Smooth muscle cell (in vitro differentiated cells): ENCODE results near the gene RASA1.

DNA sequence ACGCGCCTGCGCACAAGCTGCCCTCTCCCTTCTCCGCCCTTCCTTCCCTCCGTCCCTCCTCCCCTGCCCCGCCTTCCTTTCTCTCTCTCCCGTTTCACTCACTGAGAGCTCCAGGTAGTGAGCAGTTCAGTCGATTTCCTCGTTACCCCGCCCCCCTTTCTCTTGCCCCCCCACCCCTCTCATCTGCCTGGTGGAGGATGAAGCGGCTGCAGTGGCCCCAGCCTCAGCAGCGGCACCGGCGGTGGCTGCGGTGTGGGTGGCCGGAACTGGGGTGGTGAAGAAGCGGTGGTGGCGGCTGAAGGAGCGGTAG lies at the start of gene RASA1:
RASA1 (plus strand) TSS at position 97 of the 310 bp plus-strand sequence.
- RAMPAGE, long total RNA, result start-site peak on the plus strand centred at position 219 of the sequence, 119 bp wide, 18 and 19 reads in 2 replicates

DNA sequence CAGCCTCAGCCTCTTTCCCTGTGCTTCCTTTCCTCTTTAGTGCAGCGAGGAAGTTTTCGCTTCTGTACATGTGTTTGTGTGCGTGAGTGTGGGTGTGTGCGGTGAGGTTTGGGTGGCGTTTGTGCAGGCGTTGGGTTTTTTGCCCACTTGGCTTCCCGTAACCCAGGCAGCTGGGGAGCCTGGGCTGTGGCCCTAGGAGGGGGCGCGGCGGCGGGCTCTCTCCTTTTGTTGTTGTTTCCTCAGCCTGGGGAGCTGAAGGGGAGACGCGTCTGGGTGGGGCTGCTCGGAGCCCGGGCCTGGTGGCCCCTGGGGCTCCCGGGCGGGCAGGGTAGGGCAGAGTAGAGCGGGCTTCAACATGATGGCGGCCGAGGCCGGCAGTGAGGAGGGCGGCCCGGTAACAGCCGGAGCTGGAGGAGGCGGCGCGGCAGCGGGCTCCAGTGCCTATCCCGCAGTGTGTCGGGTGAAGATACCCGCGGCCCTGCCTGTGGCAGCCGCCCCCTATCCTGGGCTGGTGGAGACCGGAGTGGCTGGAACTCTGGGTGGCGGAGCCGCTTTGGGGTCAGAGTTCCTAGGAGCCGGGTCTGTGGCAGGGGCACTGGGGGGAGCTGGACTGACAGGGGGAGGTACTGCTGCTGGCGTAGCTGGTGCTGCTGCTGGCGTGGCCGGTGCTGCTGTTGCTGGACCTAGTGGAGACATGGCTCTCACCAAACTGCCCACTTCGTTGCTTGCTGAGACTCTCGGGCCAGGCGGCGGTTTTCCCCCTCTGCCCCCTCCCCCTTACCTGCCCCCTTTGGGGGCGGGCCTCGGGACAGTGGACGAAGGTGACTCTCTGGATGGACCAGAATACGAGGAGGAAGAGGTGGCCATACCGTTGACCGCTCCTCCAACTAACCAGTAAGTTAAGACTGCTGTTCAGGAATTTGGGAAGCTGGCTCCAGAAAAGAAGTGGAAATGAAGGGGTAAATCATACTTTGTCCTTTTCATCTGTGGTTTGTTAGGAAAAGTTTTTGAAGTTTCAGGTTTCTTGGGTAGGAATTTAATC lies 735 bp downstream of the RASA1 start:
- RAMPAGE, long total RNA, result start-site peak on the plus strand centred at position 729 of the sequence, 279 bp wide, 58 and 53 reads in 2 replicates

- RAMPAGE, long total RNA, result no peak
Observed at GRCh38 chr5:87400879-87401371, 11.8 kb downstream of the CCNH start.

GRCh38 chr5:87770391-87771144 lies 357.8 kb upstream of the CCNH start:
- RAMPAGE, long total RNA, result no peak

DNA sequence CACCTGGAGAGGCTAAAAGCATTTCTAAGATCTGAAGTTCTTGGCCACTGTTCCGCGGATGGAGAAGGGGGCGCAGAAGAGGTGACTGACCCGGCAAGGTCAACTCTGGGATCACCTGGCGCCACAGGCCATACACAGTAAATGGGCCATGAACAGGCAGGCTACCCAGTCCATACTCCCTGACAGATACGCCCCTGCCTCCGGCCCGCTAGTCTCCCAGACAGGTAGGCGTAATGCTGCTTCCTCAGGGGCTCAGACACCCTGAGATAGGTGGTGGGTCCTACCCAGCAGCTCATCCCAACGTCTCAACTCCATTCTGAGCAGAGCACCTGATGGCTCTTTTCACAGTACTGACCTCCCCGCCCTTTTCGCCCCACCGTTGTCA lies 342 bp downstream of the TMEM161B start:
- RAMPAGE, long total RNA, result no peak

- RAMPAGE, long total RNA, result no peak
Observed at GRCh38 chr5:88732139-88732622, 150.8 kb downstream of the MEF2C start.

DNA sequence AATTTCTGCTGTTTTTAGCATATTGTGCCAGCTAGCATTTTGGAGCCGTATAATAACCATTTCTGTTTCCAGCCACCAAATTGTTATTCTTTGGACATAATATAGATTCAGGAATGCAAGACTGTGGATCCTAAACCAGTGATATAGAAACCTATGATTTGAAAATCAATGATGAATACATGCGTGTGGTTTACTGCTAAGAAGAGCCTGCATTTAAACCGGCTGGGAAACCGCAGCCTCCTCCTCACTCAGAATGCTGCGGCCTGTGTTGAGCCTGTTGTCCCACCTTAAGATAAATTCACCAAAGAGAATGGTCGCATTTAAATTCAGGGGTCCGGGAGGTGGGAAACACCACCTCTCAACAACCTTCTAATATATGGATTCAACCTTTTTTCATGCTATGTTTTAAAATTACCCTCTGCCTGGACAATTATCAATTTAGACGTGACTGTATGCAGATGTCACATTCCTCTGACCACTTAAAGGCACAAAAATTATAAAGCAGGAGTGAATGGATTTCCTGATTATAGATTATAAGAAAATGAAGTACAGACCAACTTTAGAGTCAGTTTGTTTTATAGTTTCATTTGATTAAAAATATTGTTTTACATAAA lies 147.9 kb downstream of the MEF2C start:
- RAMPAGE, long total RNA, result no peak

- RAMPAGE, long total RNA, result no peak
Observed at GRCh38 chr5:88825261-88825549, 57.8 kb downstream of the MEF2C start.

DNA sequence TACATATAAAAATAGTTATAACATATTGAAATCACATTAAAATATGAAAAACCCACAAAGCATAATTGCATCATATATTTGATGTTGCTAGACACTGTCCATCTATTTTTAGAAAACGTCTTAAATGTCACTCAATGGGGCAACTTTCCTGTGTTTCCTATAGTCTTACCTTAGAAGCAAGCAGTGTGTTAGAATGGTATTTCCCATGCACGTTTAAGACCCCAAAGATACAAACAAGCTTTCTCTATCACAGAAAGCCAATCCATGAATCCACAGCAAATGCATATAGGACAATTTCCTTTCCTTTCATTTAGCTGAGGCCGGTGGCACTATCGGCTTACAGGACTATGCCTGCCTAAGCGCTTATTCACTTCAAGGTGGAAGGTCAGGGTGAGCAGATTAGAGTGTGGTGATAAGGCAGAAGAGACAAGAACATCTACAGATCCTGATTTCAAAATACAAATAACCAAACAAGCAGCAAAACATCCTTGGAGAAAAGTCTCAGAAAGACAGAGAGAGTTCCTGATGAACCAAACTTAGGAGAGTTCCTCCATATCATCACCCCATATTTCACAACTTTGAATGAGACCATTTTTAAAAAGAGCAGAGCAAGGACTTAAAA lies 57.3 kb downstream of the MEF2C start:
- RAMPAGE, long total RNA, result no peak

DNA sequence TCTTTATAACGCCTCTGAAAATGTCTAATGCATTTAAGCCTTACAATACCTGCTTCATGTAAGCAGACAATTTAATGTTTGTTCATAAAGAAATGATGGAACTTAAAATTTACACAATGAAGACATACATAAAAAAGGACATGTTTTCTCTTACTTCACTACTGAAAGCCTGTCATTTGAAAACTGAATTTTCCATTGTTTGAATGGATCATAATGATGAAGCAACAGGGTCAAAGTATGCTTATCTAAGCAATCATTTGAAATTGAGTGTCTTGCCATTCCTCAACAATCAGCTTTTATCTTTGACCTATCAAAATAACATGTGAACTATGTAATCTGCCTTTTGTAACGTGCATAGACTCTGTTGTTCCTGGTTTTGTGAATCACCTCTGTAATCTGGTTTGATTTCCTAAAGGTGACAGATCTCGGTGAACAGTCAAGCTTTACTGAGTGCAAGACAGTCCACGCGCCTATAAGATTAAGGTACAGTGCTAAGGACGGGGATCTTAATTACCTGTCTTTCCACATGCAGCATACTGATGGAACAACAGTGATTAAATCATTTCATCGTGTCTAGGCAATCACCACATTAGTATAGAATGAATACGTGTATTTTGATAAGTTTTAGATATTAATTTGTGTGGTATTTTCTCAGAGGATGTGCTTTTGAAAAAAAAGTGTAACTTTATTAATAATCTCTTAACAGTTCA lies 3.2 kb downstream of the MEF2C start:
- RAMPAGE, long total RNA, result no peak

- RAMPAGE, long total RNA, result no peak
Observed at GRCh38 chr5:88886696-88887246, 3.8 kb upstream of the MEF2C start.

DNA sequence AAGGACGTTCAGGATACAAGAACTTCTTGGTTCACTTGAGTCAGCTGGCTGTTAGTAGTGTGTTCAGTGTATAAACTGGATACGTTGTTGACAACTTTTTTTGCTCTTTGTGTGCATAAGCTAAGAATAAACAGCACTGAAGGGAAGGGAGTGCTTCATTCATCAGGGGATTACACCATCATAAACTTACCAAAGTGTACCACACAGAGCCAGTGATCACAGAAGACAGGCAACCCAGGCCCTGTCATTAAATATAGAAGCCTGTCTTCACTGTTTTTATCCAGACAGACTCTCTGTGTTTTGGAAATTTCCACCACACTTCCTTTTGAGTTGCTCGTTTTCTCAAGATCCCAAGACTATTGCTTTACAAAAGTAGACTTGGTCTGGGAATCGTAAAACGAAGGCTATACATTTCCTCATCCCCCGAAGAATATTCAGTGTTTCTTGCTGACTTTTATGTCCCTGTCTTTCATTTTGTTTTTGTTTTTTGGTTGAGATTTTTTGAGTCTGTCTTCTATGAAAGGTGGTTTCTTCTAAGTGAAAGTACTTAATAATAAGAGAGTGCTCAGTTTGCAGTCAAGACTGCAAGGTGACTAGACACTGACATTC lies 55.6 kb upstream of the MEF2C start:
- RAMPAGE, long total RNA, result no peak

- RAMPAGE, long total RNA, result no peak
Observed at GRCh38 chr5:90524854-90525431, 4.4 kb downstream of the LYSMD3 start.

DNA sequence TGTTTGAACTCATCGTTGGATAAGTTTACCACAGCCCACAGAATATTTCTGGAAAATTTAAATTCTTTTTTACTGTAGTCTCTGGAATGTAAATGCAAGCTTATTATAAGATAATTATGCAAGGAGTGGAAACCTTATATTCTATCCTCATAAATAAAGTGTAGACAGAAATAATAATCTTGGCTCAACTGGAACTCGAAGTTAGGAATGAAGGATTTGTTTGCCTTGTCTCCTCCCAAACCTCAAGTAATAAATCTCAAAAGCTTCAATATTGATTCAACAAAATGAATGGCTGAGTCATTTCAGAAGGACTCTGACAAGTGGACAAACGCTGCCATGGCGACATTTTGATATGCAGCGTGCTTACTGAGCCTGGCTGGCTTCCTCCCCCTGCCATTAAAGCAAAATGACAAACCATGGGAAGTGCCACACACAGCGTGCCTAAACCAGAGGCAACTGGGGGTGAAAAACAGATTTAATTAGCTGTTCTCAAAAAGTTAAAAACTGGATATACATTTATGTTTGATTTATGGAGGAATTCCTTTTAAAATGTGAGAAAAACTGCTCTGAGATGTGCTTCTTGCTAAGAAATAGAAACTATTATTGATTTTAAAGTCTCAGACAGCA lies 10.5 kb upstream of the ADGRV1 start:
- RAMPAGE, long total RNA, result no peak

DNA sequence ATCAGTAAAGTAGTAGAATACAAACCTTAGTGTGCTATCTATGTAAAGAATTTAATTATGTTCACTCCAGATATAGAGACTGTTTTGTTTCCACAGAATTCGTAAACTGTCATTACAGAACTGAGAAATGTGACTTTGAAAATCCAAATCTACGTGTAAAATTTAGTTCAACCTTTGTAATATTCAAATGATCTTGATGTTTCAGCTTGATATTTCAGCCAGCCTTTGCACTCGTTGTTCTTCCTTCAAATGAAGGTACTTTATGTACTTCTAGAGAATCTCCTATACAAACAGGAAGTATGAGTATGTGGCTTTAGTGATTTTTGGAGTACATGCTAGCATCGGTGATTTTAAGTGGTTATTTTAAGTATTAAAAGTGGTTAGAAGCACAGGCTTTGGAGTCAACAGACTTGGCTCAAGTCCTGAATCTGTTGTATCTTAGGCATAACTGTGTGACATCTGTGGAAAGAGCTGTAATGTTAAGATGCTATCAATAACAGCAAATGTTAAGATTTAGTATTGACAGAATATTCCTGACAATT lies 397.9 kb downstream of the ADGRV1 start:
- RAMPAGE, long total RNA, result no peak

- RAMPAGE, long total RNA, result no peak
Observed at GRCh38 chr5:91120343-91120621, 262.8 kb downstream of the ARRDC3 start.

DNA sequence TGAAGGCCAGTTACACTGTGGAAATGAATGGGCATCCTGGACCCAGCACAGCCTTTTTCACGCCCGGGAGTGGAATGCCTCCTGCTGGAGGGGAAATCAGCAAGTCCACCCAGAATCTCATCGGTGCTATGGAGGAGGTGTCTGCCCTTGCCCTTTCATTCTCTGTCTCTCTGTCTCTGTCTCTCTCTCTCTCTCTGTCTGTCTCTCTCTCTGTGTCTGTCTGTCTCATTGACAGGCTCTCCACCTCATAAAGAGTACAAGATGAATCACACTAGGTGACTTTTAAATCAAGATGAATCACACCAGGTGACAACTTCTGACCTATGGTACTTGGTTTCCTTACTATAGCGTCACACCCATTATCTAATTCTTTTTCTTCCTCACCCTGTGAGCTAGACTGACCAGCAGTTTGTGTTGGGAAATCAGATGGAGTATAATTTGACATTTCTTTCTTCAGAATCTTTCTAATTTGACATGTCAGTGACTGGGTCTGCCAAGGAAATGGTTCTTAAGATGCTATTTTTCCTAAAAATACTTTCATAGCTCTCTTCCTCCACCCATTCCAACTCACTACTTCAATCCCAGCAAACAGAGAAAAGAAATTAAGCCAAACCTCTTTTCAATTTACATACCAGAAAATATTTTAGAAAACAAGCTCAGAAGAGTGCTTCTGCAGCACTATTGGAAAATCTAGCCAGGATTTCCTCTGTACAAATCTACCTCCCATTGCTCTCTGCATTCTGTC lies 232.9 kb downstream of the ARRDC3 start:
- RAMPAGE, long total RNA, result no peak

DNA sequence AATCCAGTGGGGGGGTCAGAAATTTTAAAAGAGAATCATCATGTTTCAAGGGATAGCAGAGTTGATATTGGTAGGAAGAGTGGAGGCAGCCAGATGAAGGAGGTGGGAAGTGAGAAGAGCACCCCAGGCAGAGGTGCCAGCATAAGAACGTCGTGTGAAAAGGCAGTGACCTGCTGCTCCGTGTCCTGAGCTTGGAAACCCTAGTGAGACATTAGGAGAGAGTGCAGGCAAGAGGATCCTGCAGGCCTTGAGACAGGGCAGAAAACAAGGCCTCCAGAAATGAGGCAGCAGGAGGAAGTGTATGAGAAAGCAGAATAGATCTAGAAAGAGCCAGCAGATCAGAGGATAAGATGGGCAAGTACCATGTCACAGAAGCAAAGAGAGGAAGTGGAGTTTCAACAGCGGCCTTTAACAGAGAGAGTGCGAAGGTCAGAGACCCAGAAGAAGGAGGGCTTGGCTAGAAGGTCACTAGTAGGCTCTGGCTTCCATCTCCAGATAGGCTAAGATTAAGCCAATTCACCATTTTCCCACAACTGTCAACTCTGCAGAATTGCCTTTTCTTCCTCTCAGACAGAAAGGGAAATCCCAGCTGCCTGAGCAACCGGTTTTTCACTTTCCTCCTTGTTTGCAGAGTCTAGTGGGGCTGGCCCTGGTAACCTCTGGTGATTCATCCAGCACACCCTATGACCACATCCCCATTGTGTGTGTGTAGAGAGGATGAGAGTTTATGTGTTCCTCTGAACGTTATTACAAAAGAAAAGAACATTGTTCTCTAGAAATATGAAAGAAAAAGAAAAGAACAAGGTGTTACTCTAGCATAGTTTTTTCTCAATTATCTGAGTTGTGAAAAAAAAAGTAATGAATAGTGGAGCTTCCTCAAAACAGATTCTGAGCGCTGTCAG lies 220.6 kb downstream of the ARRDC3 start:
- RAMPAGE, long total RNA, result no peak

- RAMPAGE, long total RNA, result no peak
Observed at GRCh38 chr5:91182666-91183277, 200.3 kb downstream of the ARRDC3 start.

GRCh38 chr5:91379691-91380482 lies 3.2 kb downstream of the ARRDC3 start:
- RAMPAGE, long total RNA, result no peak